REH cell (cell line): ENCODE measurements around a stretch of chr3.

GRCh38 chr3:188414629-188415041, 260.7 kb downstream of the LPP start:
- PRO-cap: no peak

GRCh38 chr3:188518764-188519290, 364.9 kb downstream of the LPP start:
- PRO-cap: no peak

DNA sequence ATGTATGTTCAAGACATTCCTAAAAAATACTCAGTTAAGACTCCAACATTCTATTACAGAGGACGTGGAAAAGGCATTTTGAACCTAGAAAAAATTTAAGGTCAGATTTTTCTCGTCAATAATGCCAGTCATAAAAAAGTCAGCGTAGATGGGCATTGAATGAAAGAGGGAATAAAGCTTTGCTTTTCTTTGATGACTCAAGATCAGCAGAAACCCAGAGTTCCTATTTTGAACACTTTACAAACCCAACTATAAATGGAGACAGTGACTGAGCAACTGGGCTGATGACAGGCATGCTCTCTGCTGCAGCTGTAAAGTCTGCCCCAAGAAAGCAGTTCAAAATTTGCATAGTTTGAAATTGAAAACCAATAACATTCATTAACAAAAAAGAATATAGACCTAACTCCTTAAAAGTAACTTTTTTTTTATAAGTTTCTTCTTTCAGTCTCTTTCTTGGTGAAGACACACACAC, 452.7 kb downstream of the LPP start:
- PRO-cap: no peak

- PRO-cap: no peak
Observed at GRCh38 chr3:188624154-188624845, 470.3 kb downstream of the LPP start.

DNA sequence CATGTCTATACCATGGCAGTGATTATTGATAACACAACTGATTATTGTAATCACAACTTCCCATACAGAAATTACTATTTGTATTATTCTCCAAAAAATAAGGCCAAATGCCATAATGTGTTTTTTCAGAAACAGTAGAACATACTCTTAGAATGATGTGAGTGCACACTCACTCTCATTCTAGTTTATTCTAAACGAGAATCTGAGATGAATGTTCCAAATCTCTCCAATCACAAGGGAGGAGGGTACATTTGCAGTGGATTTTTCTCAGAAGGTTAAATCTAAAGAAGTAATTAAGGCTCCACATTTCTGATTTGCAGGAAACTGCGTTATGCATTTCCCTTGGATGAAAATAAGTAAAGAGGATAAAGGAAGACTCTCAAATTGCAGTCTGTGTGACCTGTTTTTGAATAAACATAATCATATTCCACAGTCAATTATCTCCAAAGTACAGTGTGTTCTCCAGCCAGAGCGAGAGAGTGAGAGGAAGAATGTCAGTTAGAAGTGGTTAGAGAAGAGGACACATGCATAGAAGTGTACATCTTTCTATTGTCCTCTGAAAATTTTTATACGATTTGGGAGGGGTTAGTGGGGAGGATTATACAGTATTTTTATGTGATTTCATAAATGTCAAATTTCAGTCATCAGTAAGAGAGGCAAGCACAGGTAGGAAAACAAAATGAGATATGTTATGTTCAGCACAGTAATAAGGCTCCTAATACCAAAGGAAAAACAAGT, 487.0 kb downstream of the LPP start:
- PRO-cap: no peak

DNA sequence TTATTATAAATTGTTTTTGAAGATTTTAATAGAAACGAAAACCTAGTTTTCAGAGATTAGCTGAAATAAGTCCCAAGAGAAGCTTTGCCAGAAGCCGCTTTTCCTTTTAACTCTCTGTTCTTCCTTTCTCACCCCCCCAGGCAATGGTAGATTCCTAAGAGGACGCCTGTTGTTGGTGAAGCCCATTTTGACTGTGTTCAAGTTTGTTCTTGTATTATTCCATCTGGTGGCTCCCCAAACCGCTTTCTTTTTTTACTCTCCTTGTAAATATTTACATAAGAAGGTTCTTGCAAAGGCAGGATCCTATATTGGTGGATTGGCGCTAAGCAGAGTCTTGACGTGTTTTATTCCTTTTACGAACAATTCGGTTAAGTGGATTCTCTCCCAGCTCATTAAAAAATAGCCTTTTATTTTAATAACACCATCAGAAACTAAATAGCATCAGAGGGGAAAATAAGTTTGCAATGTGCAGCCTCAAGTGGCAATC, 195.8 kb upstream of the TPRG1 start:
- PRO-cap: bidirectional peak, plus-strand start at position 214 of the sequence, minus-strand start outside the sequence

DNA sequence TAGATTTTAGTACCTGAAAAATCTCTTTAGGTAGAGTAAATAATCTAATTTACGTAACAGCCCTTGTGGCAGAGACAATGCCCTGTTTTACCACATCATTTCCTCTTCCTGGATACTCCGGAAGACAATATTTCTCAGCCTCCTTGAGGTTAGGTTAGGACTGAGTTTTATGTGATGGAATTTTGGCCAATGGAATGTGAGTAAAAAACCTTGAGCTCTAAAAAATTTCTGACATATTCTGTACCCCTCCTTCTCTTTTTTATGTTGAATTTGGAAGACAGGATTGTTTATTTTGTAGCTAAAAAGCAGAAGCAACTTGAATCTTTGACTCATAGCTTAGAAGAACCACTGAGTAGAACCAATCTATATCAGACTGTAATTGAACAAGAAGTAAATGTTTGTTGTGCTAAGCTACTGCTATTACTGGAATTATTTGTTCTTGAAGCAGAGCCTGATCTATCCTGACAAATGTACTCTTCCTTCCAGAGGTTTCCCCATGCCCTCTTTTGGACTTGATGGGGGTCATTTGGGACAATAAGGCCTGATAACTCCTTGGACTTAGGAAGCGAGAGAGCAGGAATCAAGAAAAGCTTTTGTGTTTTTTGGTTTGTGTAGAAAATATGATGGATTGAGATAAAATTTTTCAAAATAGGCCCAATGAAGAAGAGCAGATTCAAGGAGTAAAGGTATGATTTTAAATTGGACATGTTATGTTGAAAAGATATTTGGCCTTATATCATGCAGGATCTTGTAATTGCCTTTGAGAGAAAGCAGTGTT, 50.4 kb upstream of the TPRG1 start:
- PRO-cap: no peak

- PRO-cap: no peak
Observed at GRCh38 chr3:189267715-189268473, 96.1 kb downstream of the TPRG1 start.

GRCh38 chr3:189293167-189293777, 121.5 kb downstream of the TPRG1 start:
- PRO-cap: no peak

DNA sequence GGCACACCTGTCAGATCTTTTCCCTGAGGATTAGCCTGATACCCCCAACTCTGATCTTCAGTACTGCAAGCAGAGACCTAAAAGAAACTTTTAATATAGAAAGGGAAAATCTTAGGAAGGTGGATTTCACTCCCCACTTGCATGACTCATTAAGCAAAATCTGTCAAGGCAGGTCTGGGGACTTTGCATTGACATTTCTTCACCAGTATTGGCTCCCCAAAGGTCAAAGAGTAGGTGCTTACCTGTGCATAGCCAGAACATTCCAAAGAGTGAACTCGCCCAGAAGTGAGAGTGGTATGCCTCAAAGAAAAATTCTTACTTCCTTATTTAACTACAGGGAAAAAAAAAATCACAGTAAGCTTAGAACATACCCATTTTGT, 140.9 kb upstream of the TP63 start:
- PRO-cap: no peak

GRCh38 chr3:189843011-189843713, 212.0 kb downstream of the TP63 start:
- PRO-cap: no peak

GRCh38 chr3:190073253-190073956, 47.3 kb downstream of the P3H2 start:
- PRO-cap: no peak

GRCh38 chr3:190306104-190307077, 15.9 kb downstream of the CLDN1 start:
- PRO-cap: no peak

DNA sequence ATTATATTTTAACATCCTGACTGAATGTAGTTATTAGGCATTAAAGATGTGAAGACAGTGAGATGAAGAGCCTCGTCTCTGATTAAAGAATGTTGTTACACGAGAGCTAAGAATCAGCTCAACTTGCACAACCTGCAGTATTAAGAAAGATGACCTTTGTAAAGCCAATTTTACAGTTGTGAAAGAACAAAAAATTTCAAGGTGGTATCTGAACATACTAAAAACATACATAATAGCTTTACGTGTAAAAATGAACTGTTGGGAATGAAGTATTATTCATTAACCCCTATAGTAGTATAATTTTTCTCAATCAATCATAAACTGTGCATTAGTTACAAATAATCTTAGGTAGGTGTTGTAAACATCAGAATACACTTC, 12.8 kb downstream of the CLDN1 start:
- PRO-cap: no peak

GRCh38 chr3:190374414-190374854, 13.5 kb upstream of the CLDN16 start:
- PRO-cap: no peak

DNA sequence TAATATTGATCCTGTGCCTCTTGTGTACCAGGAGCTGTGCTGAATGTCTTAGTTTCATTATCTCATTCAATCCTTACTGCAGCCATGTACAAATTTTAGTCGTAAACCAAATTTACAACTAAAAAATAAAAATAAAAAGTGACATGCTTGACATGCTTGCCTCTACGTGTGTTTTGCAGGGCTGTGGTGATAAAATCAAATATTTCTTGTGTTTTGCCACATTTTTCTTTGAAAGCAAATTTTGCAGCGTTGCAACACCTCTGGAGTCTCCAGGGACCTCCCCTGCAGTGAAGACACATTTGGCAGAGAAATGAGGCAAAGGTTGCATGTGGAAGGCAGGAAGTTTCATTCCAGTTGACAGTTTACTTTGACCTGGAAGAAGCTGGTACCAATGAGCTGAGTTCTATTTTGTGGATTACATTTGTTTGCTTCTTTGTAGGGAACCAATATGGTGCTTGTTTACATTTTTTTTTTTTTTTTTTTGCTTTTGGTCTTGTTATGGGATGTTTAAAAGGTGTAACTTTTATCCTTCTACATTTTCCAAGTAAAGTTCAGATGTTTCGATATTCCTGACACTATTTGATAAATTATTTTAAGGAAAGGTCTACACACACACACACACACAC, 13.4 kb downstream of the IL1RAP start:
- PRO-cap: no peak

DNA sequence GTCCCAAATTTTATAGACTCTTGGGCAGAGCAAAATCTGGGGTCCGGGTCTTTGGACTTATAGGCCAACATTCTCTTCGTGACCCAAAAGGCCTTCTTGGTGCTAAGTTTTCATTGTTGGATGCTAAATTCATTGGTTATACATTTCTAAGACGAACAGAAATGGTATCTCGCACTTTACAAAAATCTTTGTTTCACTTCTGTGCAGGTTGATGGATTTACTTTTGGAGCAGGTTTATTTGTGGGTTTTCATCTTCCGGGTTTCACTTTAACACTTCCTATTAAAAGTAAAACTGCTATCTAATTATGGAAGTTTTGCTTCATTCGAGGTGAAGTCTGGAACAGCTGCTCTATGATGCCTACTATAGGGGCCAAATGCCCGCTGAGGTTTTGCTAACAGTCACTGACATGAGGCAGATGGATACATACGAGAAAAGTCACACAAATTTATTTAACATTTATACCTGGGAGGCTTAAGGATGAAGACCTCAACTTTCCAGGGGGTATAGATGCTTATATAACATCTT, 54.0 kb downstream of the OSTN start:
- PRO-cap: no peak

DNA sequence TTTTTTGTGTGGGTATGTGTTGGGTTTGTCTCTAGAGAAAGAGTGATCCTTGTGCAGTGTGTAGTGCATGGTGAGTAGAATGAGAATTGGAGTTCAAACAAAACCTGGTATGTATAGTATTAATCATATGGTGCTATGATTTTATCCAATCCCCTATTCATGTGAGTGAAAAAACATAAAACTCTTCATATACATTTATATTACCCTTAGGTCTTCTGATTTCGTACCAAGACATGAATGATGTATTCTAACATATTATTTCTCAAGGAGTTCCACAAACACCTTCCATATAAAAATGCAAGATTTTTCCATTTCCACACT, 766 bp upstream of the UTS2B start:
- PRO-cap: no peak

DNA sequence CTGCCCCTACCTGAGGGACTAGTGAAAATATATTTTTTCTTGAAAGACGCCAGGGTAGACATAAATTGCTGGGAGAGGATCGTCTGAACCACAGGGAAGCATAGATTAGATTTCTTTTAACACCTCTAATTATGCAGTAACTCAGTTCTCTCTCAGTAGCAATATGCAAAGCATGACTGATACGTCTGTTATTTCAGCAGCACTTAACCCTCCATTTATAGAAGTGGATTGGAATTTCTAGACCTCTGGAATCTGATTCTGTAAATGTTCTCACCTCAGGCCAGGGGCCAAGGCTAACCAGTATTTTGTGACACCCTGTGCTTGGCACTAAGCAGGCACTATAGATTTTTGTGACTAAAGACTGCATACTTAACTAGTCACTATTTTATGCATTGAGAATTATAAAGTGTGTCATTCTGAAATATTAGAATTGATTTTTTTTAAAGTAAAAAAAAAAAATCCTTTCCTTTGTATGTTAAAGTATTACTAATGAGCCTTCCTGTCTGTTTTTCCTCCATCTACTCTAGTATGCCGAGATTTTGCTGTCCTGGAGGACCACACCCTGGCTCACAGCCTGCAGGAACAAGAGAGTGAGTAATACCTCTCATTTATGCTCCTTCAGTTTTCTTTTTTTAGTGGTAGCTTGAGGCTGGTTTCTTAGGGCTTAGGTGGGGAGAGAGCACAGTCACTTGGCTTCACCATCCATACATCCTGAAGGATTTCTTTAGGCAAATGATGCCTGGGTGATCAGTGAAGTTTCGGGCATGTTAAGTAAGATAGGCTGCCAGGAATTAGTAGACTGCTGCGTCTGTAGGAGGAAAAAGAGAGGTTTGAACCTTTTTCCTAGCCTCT, 26.5 kb upstream of the UTS2B start:
- PRO-cap: no peak

- PRO-cap: no peak
Observed at GRCh38 chr3:191366751-191367191, 36.4 kb upstream of the UTS2B start.